Penis (tissue), 1 donor: ENCODE results near the genes GRAMD1A and GAPDHS.

DNA sequence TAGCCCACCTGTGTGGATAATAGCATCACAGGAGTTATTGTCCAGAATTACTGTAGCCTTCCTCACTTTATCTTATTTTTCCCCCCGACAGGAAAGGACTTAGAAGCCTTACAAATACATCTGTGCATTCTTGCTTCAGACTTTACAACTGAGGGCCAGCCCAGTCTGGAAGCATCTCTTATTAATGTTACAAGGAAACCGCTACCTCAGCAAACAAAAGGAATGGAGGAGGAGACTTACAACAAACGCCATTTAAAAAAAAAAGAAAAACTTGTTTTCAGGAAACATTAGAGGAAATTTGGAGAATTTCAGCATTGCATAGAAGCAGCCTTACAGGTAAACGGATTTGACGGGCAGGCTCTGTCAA is 45.2 kb downstream of the GARRE1 start:
- PRO-cap, result no peak

DNA sequence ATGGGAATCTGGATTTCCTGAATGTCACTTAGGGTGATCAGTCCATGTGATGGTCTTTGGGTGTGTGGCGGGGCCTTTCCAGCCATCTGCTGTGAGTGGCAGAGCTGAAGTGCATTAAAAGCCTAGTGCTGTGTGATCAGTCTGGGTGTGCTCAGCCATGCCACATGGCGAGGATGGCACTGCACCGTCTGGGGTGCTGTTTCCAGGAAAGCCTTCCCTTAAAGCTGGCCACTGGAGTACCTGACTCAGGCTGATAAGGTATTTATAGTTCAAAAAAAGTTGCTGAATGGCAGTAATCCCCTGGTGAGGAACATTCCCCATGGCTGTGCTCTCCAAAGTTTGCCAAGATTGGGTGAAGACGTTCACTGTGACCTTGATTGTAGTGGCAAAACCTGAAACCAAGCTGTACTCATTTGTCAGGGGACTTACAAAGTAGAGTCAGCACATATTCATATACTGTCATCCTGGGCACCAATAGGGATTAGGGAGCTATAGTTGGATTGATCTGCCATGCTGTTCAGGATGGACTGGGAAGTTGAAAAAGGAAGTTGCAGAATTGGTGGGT is 6.0 kb downstream of the GPI start:
- PRO-cap, result no peak

- PRO-cap, result no peak
Measured at GRCh38 chr19:34474860-34475768, 6.4 kb upstream of the WTIP start.

GRCh38 chr19:34734758-34735141 is 707 bp downstream of the ZNF181 start:
- PRO-cap, result no peak

- PRO-cap, result no peak
Measured at GRCh38 chr19:34859817-34860848, 66.6 kb upstream of the ZNF30 start.

- PRO-cap, result no peak
Measured at GRCh38 chr19:34957949-34959187, 5.7 kb downstream of the ZNF792 start.

DNA sequence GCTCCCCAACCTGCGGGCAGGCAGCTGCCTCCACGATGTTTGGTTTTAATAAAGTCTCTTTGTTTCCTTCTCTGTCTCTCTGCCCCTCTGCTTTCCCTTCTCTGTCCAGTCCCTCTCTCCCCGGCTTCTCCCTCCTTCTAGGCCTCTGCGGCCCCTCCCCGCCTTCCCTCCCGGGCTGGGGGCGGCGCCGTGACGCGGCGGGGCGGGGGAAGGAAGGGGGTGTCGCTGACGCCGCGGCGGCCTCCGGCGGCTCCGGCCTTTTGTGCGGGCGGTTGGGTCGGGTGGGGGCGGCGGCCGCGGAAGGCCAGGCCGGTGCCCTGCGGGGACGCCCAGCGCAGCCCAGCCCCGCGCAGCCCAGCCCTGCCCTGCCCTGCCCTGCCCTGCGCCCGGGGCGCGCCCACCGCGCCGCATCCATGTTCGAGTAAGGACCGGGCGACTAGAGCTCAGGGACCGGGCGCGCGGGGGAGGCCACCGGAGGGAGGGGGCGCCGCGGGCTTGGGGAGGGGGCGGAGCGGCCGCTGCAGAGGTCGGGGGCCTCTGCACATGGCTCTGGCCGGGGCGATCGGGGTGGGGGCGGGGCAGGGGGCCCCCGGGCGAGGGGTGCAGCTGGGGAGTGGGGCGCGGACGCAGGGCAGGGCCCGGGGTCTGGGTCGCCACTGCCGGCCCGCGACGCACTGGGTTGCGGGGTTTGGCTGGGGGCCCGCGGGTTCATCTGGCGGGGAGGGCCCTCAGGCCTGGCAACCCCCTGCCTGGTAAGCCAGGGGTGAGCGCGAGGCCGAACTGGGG is at the start of gene GRAMD1A:
Gene GRAMD1A (plus strand): TSS at position 258 of the 786 bp plus-strand sequence.
- PRO-cap, result bidirectional peak, plus-strand start at position 263 of the sequence, minus-strand start at position 139 of the sequence

DNA sequence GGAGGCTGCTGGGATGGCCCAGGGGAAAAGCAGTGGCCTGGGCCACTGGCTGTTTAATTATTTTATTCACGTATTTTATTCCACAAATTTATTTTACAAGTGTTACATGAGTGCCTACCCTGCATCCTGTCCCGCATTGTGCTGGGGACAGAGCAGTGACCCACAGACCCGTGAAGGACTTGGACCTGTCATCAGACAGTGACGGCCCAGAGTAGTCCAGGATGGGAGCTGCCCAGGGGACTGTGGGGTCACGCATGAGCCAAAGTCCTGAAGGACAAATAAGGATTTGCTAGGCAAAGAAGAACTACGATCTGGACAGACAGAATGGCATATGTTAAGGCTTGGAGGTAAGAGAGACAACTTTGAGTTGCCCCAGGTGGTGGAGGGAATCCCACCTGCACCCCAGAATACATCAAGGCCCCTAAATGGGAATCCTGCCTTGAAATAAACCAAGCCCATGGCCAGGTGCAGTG is 5.5 kb downstream of the GRAMD1A start:
- PRO-cap, result no peak

GRCh38 chr19:35039878-35040465 is 1.5 kb upstream of the HPN start:
- PRO-cap, result no peak

DNA sequence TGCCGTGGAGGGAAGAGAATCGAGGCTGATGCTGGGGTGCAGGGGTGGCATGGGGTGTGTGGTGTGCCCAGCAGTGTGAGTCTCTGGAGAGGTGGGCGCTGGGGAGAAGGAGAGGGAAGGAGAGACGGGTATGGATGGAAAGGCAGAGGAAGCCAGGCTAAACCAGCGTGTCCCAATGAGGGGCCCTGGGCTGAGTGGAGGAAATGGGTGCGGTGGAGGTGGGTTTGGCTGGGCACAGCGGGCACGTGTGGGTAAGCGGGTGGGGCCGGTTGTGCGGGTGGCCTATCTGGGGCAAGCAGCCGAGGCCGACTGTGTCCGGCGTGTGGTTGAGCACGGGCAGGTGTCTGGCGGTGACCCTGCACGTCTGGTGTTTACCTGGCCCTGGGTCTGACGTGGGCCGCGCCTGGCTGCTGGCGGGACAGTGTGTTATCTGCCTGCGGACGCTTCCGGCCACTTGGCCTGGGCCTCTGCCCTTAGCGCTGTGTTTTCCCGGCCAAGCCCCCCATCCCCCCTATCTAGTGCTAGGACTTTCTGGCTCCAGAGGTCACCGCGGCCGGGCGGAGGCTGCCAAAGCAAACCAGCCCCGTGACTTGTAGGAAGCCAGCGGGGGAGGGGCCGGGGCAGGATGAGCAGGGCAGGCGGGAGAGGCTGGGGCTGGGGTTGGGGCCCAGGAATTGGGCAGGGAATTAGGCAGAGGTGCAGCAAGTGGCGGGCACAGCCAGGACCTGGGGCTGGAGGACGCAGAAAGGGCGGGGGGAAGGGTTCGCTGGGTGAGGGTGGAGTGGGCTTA is 687 bp upstream of the HPN start:
- PRO-cap, result unidirectional peak, plus-strand start at position 663 of the sequence

GRCh38 chr19:35109399-35110068 is 6.1 kb upstream of the FXYD3 start:
- PRO-cap, result no peak

- PRO-cap, result no peak
Measured at GRCh38 chr19:35152004-35152572, 2.4 kb upstream of the FXYD5 start.

- PRO-cap, result no peak
Measured at GRCh38 chr19:35157891-35158572, 3.5 kb downstream of the FXYD5 start.

DNA sequence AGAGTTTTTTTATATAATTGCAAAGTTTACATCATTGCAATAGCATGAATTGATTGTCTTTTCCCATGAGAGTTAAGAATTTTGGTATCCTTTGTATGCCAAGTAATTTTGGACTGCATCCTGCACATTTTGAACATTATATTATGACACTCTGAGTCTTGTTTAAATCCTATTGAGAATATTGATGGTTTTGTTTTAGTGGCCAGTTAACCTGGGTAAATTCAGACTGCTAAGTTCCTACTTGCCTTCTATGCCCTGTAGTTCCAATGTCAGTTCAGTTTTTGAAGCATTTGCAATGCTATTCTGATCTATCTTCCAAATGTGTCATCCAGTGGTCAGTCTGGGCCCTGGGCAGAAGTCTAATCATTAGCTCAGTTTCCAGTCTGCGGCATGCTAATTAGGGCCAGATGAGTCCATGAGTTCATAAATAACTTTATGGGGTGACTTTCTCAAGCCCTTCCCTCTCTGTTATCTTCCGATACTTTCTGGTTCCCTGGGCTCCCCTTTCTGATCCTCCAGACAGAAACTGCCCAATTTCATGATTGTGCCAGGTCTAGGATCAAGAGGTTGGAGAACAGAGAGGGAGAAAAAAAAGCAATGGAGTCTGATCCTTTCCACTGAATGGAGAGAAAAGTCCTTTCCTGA is 32.8 kb downstream of the FAM187B start:
- PRO-cap, result no peak

- PRO-cap, result no peak
Measured at GRCh38 chr19:35277457-35278119, 4.7 kb upstream of the HAMP start.

GRCh38 chr19:35313573-35314138 is 15.3 kb upstream of the CD22 start:
- PRO-cap, result no peak

- PRO-cap, result no peak
Measured at GRCh38 chr19:35332824-35333154, 3.8 kb downstream of the CD22 start.

- PRO-cap, result no peak
Measured at GRCh38 chr19:35432984-35433456, 15.0 kb upstream of the FFAR2 start.

DNA sequence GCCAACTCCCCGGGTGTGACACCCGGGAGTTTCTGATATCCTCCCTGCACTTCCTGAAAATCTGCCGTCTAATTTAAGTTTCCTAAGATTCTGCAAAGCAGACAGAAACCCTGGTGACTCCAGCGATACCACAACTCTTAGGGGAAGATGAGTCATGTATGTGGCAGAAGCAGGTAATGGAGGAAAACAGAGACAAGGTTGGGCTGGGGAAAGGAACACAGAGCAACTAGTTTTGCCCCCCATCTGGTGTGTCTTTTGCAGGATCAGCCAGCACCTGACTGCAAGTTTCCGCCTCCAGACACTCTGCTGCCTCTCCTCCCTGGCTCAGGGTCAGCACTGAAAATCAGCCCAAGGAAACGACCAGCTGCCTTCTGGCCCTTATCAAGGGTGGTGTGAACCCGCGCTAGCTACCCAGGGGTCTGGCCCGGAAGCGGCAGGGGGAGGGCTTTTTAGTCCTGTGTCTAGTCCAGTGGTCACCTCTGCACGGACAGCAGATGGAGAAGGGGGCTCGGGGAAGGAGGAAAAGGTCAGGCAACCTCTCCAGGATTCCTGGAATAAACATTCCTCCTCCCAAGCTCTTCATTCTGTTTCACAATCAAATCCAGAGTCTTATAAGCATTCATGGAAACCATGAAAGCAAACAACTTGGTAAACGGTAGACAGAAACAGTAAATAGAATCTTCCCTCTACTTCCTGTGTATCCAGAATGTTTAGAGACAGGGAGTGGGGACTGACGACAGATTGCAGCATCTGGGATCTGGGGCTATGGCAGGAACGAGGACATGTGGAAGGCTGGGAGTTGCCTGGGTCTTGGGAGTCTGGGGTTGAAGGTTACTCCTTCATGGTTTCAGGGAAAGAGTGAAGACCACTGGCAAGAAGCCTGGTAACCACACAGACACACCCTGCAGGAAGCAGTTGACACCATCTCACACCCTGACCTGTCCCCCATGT is 11.1 kb upstream of the FFAR2 start:
- PRO-cap, result bidirectional peak, plus-strand start at position 195 of the sequence, minus-strand start outside the sequence

- PRO-cap, result no peak
Measured at GRCh38 chr19:35533264-35533963, at the start of gene GAPDHS. GAPDHS (plus strand) TSS chr19:35533456.